ENCODE data around the gene AATK.

DNA sequence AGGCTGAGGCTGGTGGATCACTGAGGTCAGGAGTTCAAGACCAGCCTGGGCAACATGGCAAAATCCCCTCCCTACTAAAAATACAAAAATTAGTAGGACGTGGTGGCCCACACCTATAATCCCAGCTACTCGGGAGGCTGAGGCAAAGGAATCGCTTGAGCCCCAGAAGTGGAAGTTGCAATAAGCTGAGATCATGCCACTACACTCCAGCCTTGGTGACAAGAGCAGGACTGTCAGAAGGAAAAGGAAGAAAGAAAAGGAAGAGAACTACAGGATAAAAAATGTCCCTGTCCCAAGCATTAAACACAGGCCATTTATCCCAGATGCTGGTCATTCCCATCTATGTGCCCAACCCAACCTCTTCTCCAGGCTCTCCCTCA lies 1.6 kb downstream of the EIF4A3 start:
- RRBS, result no CpG with 5 or more reads among the region's 3 CpGs

- RRBS, result 80% methylated on average over 4 of the region's 25 CpGs
These were observed 21.6 kb downstream of the SGSH start for GRCh38 chr17:80198447-80198930.

- RRBS, result no CpG with 5 or more reads among the region's 27 CpGs
These were observed 832 bp downstream of the ENDOV start for GRCh38 chr17:80415819-80416178.

- RRBS, result no CpG with 5 or more reads among the region's 8 CpGs
These were observed 4.4 kb downstream of the ENDOV start for GRCh38 chr17:80419421-80419747.

DNA sequence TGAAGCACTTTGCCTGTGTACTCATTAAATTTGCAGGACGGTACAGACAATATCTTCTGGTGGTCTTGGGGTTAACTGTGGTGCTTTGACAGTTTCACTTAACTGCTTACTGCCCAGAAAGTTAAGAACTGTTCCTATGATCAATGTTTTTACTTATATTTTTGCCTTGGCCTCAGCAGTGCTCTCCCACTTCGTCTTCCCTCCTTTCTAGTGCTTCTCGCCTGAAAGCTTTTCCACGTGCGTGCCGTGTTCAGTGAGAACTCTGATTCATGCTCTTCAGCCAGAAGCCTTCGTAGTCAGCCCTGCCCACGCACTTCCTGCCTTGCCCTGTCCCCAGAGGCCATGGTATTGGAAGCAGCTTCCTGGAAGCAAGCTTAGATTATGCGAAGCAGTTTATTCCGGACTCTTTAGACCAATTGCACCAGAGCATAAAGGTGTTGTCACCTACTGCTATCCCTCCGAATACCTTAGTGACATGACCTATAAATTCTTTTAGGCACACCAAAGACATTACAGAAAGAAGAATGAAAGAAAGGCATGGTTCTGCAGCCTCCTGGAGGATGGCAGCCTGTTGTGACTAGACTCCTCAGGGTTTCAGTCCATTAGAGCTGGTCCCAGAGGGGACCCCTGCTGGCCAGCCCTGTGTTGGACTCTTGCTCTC lies 105.1 kb downstream of the RPTOR start:
- RRBS, result no CpG with 5 or more reads among the region's 11 CpGs

DNA sequence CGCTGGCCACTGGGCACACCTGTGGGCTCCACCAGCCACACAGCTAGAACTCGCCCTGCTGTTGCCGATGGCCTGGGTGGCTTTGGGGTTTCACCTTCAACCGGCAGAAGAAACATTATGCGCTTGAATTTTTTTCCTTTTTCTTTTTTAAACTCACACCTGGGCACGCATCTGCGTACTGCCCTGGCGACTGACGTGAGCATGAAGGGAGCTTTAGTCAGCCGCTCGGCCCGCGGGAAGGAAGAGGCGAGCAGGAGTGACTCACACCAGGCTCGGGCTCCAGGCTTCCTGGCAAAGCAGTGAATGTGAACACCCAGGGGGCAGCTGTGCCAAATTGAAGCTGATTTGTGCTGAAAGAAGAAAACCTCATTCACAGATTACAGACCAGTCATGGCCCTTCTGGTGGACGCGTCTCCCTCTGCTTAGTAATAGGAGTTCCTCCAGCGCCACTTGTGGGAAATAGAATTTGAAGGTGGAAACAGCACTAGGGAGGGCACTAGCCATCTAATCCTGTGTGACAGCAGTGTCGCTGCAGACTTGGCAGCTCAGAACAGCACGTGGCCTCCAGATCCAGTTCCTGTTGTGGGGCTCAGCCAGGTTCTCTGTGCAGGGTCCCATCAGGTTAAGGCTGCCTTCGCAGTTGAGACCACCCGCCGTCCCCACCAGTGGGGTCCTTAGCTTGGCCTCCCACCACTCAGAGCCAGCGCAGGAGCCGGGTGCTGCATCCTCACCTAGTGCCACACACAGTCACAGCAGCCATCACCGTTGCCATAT lies 164.7 kb upstream of the CHMP6 start:
- RRBS, result no CpG with 5 or more reads among the region's 26 CpGs

- RRBS, result 81% methylated on average over 6 of the region's 36 CpGs
These were observed 98.9 kb upstream of the CHMP6 start for GRCh38 chr17:80892541-80893358.

DNA sequence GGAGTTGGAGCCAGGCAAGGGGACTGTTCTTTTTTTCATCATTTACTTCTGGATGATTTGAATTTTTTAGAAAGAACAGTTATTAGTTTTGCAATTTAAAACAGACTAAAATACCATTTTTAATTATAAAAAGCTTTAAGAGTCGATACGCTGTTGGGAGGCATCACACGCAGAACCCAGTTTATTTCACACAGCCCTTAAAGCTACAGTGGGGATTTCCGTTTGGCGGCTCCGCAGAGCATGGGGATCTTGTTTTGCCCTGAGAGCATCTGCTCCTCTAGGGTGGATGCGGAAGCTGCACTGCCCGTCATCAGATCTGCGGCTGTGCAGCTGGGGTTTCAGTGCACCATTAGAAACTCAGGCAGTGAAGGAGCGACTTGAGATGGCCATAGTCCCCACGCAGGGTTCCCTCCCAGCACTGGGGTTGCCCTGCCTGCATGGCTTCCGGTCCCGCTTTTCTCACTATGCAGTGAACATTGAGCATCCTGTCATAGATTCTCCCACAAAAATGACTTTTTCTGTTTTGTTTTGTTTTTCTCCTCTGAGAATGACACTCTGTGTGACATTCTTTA lies 62.2 kb upstream of the CHMP6 start:
- RRBS, result no CpG with 5 or more reads among the region's 13 CpGs

DNA sequence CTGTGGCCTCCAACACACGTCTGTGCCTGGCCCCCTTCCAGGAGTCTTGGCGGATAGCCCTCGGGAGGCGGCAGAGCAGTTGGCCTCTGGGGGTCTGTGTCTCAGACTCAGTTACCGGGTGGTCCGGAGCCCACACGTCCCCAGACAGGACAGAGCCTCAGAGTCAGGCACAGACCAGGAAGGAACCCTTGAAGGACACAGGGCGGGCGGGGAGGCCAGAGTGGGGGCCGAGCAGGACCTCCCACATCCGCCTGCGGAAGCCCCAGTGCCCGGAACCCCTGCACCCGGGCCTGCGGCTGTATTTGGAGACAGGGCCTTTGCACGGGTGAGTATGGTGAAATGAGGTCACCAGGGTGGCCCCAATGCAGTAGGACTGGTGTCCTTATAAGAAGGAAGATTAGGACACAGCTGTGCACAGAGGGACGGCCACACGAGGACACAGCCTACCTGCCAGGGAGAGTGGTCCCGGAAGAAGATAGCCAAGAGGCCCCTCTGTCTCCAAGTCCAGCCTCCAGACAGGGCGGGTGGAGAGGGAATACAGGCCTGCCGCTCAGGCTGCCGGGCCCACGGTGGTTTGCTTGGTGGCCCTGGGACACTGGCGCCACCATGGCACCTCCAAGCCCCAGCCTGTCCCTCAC lies 22.3 kb upstream of the CHMP6 start:
- RRBS, result 70% methylated on average over 3 of the region's 24 CpGs

DNA sequence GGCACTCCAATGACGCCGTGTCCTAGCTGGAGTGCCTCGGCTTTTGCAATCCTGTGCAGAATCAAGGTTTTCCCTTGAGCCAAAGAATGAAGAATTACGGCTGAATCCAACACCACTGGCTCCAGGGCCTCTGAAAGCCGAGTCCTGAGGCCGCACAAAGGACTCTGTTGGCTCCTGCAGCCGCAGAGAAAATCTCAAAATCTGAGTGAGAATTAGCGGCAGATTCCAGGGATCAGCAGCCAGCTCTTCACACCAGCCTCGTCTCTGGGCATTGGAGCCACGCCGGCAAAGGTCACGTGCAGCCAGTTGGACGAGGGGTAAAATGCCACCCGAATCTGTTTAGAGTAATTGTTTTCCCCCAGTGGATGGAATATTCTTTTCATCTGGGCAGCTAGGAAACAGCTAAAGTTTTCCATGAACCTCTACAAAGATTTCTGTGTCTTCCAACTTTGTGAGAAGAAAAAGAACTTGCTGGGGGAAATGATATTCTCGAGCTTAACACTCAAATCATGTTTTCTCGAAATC lies 9.6 kb upstream of the BAIAP2 start:
- RRBS, result no CpG with 5 or more reads among the region's 16 CpGs

- RRBS, result 81% methylated on average over 4 of the region's 50 CpGs
These were observed 15.3 kb downstream of the BAIAP2 start for GRCh38 chr17:81049917-81051079.

DNA sequence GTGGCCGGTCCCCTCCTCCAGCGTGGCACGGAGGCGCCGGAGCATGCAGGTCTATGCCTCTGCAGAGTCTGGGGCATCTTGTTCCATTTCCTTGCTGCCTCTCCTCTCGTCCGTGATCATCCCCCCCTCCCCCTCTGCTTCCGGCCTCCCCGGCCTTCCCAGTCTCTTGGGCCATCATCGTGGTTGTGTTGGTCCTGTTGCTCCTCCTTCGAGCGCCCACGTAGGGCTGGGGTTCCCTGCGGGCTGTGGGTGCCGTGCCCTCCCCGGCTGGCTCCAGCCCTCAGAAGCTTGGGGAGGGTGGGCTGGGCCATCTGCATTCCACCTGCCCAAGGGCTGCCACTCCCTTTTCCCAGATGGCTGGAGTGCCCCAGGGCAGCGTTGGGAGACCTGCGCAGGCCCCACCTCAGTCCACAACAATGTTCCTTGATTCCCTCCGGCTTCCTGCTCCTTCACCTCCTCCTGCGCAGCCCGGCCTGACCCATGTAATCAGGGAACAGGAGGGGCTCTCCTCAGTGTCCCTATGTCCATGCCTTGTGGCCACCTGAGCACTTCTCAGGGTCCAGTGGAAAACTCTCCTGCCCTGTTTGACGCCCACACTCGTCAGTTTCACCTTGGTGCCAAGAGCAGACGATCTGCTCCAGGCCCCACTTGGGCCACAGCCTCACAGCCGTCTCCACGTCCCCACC lies 37.0 kb downstream of the BAIAP2 start:
- RRBS, result no CpG with 5 or more reads among the region's 26 CpGs

DNA sequence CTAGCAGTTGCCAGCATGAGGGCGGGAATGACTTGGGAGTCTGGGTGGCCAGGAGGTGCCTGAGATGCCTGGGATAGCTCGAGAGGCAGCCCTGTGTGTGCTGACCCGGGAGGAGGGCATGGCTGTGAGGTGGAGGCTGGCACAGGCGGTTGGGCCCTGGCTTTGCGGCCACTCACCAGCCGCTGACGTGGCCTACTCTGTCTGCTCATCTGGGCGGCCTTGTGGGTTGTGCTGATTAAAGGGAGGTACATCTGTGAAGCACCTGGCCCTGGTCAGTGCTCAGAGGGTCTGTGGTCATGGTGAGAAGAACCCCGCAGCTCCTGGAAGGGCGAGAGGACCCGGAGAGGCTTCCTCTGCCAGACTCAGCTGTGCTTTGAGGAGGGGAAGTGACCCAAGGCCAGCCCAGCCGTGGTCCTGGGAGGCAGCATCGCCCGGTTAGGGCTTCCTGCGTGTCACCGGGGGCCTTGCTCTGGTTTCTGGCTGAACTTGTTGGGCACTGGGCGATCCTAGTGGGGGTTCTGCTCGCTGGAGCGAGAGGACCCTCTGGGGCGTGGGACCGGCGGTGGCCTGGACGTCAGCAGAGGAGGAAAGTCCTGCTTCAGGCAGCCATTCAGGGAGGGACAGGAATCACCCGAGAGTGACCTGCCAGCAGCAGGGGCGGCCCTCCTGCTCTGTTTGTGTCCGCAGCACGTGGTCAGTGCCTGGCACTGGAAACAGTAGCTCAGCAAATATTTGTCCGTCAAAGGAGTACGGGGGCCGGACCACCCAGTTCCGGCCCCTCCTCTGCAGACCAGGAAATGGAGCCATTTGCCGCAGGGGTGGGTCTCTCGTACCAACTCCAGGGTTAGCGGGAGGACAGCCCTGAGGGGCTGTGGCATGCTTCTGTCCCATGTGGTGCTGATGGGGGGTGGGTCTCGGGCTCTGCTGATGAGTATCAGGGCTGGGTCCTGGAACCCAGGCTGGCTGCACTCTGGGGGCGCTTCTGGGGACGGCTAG lies 48.1 kb downstream of the BAIAP2 start:
- RRBS, result 72% methylated on average over 4 of the region's 37 CpGs

GRCh38 chr17:81109757-81110195 lies 55.5 kb upstream of the PVALEF start:
- RRBS, result 89% methylated on average over 7 of the region's 19 CpGs

GRCh38 chr17:81166064-81166319 lies at the start of gene AATK:
AATK (minus strand) TSS chr17:81166221.
- RRBS, result 1% methylated on average over 25 of the region's 45 CpGs

DNA sequence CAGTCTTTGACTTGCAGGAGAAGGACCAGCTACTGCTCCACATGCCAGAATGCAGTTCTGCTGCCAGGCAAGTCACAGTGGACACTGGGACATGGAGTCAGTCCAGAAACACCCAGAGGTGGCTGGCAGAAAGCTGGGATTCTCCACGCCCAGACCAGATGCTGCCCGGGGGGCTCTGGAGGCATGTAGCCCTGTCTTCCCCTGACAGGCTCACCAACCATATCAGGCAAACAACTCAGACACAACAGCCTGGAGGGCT lies 2.0 kb downstream of the SLC38A10 start:
- RRBS, result no CpG with 5 or more reads among the region's 2 CpGs

- RRBS, result 1% methylated on average over 25 of the region's 52 CpGs
These were observed 528 bp downstream of the SLC38A10 start for GRCh38 chr17:81294489-81295069.

GRCh38 chr17:81295909-81296638 lies 967 bp upstream of the SLC38A10 start:
- RRBS, result 51% methylated on average over 3 of the region's 20 CpGs

GRCh38 chr17:81328360-81329250 lies 33.5 kb upstream of the SLC38A10 start:
- RRBS, result 86% methylated on average over 2 of the region's 24 CpGs

DNA sequence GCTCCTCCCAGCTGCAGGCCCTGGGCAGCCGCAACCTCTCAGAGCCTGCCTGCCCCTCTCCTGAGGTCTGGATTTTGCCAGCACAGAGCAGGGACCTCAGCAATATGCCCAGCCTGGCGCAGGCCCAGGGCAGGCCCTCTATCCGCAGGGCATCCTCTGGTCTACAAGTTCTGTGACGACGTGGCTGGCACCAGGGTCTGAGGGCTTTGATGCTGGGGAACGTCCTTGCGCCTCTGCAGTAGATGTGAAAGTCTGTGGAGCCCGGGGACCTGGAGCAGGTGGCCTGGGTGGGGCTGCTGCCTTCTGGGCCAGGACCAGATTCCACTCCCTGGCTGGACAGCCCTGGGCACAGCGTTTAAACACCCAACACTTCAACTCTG lies 36.6 kb upstream of the SLC38A10 start:
- RRBS, result no CpG with 5 or more reads among the region's 9 CpGs